Peripheral blood mononuclear cell (primary cell): ENCODE data around the gene FOXL3.

DNA sequence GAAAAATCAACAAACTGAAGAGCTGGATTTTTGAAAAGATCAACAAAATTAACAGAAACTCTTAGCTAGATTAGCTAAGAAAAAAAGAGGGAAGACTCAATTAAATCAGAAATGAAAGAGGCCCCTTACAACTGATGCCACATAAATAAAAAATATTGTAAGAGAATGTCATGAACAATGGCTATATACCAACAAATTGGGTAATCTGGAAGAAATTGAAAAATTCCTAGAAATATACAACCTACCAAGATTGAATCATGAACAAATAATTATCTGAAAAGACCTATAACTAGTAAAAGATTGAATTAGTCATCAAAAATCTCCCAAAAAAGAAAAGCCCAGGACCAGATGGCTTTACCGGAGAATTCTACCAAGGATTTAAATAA lies 92.0 kb upstream of the FAM20C start:
- PRO-cap, 8 experiments, result no peak in any of the 8 experiments

DNA sequence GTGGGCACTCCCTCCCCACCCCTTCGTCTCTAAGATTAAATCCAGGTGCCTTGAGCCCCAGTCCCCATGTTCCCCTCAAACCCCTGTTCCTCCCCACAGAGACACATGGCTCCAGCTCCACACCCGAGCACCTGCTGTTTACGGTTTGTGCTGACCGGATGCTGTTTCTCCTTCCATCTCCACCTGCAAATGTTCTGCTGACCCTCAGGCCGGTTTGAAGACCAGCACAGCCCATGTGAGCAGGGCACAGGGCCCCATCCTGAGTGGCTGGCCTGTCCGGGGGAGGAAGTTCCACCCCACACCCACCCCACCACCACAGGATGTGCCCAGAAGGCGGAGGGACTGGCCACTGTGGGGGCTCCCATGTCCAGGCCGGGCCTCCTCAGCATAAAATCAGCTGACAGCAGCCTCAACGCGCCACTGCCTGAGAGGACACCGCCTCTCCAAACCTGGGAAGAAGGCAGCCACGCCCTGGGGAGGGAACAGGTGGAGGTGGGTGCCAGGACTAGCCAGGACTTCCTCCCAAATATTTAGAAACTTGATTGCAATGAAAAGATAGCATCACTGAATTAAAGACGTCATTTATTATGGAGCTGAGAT lies 27.6 kb upstream of the FAM20C start:
- PRO-cap, 8 experiments, result no peak in any of the 8 experiments

DNA sequence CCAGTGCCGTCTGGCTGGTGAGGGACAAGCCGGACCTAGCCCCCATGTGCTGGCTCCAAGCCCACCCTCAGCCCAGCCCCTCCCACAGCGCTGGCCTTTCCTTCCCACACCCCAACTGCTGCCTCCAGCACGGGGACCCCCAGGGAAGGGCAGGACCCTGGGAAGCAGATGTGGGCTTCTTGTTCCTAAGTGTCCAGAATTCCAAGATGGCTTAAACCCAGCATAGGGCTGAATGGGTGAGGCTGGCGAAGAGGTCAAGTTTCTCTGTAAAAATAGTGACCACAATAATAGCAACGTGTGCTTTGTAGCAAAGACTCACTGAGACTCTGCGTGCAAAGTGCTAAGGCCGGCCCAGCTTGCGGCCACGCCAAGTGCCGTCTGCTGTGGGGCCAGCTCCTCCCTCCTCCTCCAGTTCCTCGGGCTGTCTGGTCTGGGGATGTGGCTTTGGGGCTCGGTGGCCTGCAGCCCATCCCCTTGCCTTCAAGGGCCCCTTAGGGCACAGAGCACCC lies 7.8 kb upstream of the FAM20C start:
- PRO-cap, 8 experiments, result no peak in any of the 8 experiments

GRCh38 chr7:262215-263407 lies 27.4 kb upstream of the FOXL3 start:
- PRO-cap, 8 experiments, result no peak in any of the 8 experiments

GRCh38 chr7:289786-290187 lies at the start of gene FOXL3:
TSS of gene FOXL3 (plus strand) at chr7:290170.
- PRO-cap, 8 experiments, result no peak in any of the 8 experiments

GRCh38 chr7:332527-333494 lies 42.8 kb downstream of the FOXL3 start:
- PRO-cap, 8 experiments, result no peak in any of the 8 experiments

DNA sequence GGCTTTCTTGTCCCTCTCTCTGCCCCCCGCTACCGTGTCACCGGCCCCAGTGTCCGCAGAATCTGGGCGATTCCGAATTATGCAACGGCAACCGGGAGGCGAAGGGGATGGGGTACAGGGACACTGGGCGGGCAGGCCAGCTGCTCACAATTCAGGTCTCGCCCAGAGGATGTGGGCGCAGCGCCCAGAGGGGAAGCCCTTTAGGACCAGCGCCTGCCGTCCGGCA lies 63.6 kb downstream of the FOXL3 start:
- PRO-cap, 8 experiments, result no peak in any of the 8 experiments

- PRO-cap, 8 experiments, result no peak in any of the 8 experiments
Measured at GRCh38 chr7:517799-518741, 1.6 kb downstream of the PDGFA start.

DNA sequence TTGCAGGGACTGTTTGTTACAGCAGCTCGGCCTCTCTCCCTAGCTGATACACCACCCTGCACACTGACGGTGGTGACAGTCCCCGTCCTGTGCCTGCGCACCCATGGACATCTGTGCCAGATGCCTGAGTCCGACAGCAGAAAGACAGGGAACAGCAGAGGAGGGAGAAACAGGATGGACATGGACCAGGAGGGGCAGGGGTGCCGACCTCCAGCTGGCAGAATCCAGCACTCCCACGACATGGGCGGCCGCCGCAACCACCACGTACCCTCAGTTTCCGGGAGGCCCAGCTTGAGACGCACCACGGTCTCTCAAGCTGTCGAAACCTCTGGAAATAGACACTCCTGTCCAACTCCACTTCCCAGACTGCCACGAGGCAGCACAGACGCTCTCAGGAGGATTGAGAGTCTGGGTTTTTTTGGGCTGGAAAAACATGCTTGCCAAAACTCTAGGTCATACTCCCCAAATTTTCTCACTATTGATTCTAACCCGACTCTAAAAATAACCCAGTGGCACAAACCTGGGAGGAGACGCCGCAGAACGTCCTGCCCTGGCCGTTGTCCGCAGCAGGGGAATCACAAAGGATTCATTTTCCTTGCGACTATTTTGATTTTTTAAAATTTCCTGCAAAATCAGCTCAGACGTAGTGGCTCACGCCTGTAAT lies 37.9 kb upstream of the PDGFA start:
- PRO-cap, 8 experiments, result no peak in any of the 8 experiments

GRCh38 chr7:582964-583423 lies 63.3 kb upstream of the PDGFA start:
- PRO-cap, 8 experiments, result no peak in any of the 8 experiments

GRCh38 chr7:587702-588429 lies 68.2 kb upstream of the PDGFA start:
- PRO-cap, 8 experiments, result no peak in any of the 8 experiments

- PRO-cap, 8 experiments, result peak in 1 of 8 experiments; most common plus-strand start chr7:602792 (in 1); most common minus-strand start chr7:602555 (in 1)
Measured at GRCh38 chr7:602402-603085, 82.9 kb upstream of the PDGFA start.

GRCh38 chr7:610740-611423 lies 91.2 kb upstream of the PDGFA start:
- PRO-cap, 8 experiments, result peak in 8 of 8 experiments; most common plus-strand start chr7:610913 (in 8); most common minus-strand start chr7:610813 (in 7)

- PRO-cap, 8 experiments, result peak in 1 of 8 experiments; most common plus-strand start chr7:817498 (in 1); most common minus-strand start chr7:817393 (in 1)
Measured at GRCh38 chr7:817195-817764, 15.0 kb upstream of the SUN1 start.

- PRO-cap, 8 experiments, result peak in 1 of 8 experiments; most common plus-strand start chr7:847999 (in 1)
Measured at GRCh38 chr7:847749-848194, 15.5 kb downstream of the SUN1 start.

- PRO-cap, 8 experiments, result no peak in any of the 8 experiments
Measured at GRCh38 chr7:855841-856210, 20.5 kb upstream of the GET4 start.

GRCh38 chr7:874541-874899 lies 1.8 kb upstream of the GET4 start:
- PRO-cap, 8 experiments, result no peak in any of the 8 experiments

GRCh38 chr7:907298-908216 lies 31.2 kb downstream of the GET4 start:
- PRO-cap, 8 experiments, result peak in 2 of 8 experiments; most common plus-strand start chr7:907600 (in 2); most common minus-strand start chr7:907598 (in 2)

DNA sequence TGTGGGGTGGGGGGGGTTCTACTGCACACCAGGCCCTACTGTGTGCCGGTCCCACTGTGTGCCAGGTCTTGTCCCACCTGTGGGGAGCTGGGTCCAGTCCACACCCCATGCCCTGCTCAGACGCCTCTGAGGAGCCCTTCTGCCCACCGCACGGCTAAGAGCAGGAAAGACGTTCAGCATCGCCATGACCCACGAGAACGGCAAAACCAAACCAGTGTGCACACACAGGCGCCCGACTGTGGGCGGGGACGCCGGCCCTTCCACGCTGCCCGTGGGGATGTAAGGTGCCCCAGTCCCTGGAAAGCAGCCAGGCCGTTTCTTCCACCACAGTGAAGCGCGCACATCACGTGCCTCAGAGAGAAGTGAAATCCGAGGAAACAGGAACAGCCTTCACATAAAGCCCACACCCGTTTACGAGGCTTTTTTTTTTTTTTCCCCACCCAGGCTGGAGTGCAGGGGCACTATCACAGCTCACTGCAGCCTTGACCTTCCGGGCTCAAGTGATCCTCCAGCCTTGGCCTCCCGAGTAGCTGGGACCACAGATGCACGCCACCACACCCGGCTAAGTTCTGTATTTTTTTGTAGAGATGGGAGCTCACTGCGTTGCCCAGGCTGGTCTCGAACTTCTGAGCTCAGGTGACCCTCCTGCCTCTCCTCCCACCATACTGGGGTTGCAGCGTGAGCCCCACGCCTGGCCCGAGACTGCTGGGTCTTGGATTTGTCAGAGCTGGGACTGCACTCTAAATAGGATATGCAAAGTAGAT lies 33.7 kb downstream of the GET4 start:
- PRO-cap, 8 experiments, result peak in 7 of 8 experiments; most common plus-strand start position 355 of the sequence (in 3); most common minus-strand start position 128 of the sequence (in 3)

GRCh38 chr7:926336-926844 lies 28.1 kb downstream of the ADAP1 start:
- PRO-cap, 8 experiments, result peak in 1 of 8 experiments; most common minus-strand start chr7:926776 (in 1)